Ileum (tissue), 1 donor: ENCODE results near the genes GGTLC3 and SLC25A1.

DNA sequence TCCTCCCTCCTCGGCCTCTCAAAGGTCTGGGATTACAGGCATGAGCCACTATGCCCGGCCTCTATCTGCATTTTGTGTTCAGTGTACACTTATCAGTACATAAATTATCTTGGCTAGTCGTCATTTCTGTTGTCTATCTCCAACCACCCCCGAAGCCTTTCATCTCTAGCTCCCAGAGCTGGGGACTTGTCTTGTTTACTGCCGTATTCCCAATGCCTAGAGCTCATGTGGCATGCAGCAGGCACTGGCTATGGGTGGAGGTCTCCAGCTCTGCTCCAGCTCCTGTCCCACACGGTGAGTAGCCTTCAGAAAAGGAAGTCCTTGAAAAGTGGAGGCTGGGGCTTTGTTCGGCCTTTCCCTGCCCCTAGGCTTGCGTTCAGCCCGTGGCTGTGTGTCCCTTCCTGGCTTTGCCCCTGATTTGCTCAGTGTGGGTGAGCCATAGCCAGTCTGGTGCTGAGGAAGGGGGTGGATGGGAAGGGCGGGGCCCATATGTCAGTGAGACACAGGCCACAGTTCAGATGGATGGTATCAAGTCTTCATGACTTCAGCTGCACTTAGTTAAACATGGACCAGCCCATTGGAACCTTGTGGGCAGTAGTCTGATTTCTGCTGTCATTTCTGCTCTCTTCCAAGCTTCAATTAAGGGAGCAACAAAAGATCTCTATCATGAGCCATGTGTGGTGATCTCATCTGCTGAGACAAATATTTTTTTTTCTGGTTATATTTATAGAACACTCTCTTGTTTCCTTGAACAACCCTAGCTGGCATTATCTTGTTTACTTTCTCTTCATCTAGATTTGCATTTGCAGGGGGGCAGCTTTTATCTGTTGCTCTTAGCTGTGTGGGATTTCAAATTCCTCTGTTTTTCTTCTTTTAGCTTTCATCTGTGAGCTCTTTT is 21.7 kb upstream of the PEX26 start:
- PRO-cap = bidirectional peak, plus-strand start at position 565 of the sequence, minus-strand start at position 415 of the sequence; bidirectional peak, plus-strand start at position 797 of the sequence, minus-strand start at position 641 of the sequence

DNA sequence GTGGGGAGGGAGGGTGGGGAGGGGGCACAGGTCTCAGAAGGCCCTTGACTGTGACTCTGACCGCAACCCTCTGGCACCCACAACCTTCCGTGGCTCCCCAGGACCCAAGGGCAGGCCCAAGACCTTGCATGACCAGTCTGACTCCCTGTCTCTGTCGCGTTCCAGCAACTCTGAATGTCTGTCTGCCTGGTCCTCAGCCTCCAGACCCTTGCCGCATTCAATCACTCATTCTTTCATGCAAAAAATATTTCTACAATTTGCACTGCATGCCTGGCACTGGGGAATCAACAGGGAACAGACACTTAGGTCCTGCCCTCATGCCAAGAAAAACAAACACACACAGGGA is at the start of gene GGTLC3:
Gene GGTLC3 (minus strand): TSS at position 222 of the 346 bp plus-strand sequence.
- PRO-cap = no peak

DNA sequence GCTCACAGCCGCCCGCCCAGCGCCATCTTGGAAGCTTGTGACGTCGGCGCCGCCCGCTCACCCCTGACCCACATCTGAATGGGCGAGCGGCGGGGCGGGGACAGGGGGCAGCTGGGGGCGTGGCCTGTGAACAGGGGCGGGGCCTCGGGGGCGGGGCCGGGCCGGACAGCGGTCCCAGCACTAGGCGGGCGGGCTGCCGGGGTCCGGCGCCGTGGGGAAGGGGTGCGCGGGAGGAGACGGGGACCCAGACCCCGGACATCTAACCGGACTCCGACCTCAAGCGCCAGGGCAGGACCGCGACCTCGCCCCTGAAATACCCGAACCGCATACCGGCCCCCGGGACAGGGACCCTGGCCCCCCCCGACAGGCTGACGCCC is 33.8 kb downstream of the RIMBP3 start:
- PRO-cap = no peak

DNA sequence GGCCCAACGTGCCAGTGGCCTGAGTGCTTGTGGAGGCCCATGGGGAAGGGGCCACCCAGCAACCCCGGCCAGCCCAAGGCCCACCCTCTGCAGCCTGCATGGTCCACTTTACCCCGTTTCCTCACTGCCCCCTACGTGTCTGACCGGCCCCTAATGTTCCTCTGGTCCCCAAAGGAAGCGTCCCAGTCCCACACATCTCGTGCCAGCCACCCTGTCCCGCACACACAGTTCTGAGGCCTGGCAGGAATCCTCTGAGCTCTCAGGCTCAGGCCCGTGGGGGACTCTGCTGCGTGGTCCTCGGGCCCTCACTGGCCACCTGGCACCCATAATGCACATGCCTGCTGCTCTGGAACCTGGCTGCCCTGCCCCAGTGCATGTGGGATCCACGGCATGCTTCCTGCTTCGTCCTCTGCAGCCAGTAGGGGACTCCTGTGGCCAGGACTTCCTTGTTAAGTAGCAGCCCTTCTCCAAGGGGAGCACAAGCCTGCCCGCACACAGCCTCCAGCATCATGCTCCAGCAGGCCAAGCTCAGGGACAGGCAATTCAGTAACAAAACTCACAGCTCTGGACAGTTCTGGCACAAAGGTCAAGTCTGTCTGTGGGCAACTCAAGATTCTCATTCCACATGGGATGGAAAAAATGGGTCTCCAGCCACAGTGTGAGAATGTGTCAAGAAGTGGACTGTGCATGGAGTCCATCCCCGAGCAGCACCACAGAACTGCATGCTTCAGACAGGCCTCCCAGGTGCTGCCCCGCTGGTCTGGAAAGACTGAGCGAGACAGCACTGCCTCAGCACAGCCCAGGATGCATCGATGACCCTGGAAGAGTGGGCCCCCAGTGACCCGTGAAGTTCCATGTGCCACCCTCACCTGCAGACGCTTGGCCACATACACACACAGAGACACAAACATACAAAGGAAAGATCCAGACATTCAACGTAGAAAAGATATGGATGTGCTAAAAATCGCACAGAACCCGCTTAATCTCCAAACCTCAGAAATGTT is 85.2 kb downstream of the DGCR2 start:
- PRO-cap = no peak

DNA sequence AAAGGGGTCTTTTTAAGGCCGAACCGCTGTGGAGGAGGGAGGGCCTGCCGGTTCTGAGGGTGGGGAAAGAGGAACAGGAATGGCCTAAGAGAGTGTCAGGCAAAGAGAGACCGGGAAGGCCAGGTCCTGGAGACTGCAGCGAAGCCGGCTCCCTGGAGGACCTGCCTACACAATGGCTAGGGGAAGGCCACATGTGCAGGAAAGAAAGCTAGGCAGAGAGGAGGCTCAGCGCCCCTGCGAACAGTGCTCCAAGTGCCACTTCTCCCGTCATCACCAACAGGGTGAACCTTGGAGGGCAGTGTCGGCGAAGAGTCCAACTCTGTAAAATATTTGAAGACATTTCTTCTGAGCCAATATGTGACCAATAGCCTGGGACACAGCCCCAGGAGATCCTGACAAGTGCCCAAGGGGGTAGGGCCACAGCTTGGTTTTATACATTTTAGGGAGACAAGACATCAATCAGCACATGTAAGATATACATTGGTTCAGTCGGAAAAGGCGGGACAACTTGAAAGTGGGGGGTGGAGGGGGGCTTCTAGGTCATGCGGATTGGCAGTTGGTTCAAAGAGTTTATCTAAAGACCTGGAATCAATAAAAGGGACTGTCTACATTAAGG is 792 bp upstream of the DGCR2 start:
- PRO-cap = no peak

DNA sequence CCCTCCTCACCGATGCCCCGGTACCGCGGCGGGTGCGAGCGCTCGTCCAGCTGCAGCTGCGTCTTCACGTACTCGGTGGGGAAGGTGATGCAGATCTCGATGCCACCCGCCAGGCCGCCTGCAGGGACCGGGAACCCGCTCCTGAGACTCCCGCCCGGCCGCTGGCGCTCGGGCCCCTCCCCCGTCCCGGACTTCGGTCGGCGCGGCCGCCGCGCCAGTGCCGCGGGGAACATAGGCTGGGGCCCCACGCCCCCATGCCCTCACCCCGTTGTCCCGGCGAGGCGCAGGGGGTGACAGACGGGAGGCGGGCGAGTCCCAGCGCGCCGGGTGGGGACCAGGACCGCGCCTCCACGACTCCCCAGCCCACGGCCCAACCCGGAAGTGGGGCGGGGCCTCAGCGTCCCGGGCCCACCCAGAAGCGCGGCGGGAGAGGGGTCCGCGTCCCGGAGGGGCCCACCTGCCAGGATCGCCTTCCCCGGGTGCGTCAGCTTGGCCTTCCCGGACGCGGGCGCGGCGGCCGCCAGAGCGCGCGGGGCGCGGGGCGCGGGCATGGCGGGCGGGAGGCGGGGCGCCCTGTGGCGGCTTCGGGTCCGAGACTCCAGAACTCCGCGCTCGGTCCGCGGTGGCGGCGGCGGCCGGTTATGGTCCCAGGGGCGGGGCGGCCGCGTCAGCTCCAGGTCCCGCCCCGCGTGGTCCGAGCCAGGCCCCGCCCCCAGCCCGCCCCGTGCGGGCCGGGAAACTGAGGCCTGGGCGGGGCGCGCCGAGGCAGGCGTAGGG is at the start of gene SLC25A1:
Gene SLC25A1 (minus strand): TSS at position 614 of the 777 bp plus-strand sequence.
- PRO-cap = bidirectional peak, plus-strand start at position 296 of the sequence, minus-strand start at position 163 of the sequence; bidirectional peak, plus-strand start at position 415 of the sequence, minus-strand start at position 361 of the sequence; bidirectional peak, plus-strand start outside the sequence, minus-strand start at position 614 of the sequence

GRCh38 chr22:19209602-19209904 is 31.0 kb upstream of the SLC25A1 start:
- PRO-cap = no peak

GRCh38 chr22:19477985-19478746 is 827 bp downstream of the UFD1 start:
- PRO-cap = no peak

DNA sequence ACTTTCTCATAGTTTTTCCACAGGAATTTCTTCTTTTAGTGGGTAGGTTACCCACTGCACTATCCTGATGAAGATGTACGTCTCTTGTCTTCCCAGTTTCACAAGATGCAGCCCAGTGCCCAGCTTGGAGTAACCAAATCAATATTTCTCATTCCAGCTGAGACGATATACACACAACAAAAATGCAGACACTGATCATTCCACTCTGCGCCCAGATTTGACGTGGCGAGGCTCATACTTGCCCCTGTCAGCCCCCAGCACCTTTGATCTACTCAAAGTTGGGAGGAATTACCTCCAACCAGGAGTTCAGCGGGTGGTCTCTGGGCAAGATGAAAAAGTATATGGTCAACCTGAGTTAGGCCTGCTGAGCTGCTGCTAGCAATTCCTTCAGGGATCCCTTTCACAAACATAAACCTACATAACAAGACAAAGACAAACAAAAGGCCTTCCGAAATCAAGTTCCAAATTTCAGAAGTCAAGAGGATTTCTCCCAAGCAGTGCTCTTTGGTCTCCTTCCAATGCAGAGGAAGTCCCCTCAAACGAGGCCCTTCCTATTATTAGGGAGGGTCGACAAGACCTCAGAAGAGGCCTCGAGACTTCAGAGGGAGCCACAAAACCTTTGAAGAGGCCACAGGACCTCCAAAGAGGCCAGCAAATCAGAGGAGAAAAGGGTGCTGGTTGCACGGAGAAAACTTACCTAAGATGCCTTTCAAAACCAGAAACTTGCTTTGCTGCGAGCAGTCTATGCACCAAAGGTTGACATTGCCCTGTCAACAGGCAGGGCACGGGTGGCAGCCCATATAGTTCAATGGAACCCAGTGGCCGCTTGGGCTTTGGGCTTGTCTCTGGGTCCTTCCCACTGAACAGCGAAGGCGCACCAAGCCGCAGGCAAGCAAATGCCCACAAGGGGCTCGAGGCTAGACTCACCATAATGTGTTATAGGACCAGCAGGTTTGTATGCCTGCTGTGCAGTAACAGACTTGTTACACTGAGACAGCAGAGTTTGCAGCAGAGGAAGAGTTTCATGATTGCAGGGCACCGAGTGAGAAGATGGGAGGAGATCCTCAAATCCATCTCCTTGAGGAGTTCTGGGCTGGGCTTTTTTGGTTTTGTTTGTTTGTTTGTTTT is 20.7 kb downstream of the CLDN5 start:
- PRO-cap = no peak

DNA sequence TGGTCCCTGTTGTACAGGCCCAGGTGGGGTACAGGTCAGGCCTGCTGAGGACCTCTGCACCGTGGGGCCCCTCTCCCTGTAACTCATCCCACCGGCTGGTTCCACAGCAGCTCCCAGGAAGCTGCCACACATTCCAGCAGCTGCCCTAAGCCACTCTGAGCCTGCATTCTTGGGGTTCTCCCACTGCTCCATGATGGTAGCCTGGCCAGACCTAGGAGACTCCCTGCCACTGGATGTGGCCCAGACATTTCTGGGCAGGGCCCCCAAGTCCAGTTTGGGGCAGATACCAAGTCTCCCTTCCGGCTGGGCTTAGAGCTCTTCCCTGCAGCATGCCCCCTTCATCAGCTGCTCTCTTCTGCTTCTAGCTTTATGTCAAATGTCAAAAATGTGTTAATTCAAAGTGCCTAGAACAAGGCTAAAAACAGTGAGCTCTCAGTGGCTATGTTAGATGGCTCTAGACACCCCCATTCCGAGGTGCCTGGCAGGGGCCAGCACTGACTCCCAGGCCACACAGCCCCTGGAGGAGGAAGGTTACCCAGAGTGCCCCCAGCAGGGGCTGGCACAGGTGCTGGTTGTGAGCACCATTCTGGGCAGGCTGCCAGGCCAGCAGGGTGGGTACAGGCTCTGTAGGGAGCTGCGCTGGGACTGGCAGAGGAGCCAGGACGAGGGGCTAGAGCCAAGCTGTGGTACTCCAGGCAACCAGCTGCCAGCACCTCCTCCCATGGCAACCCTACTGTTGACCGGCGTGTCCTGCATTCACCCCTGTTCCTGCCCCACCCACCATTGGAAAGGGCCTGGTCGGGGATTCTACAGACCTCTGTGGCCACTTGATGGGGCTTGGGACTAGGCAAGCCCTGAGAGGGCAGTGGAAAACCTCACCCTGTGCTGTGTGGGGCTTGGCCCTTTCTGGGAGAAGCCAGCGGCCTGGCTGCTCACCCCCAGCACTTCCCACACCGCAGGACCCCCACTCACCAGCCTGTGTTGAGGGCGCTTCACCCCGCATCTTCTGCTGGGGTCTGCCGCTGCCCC is 2.2 kb downstream of the CLDN5 start:
- PRO-cap = no peak

GRCh38 chr22:19525115-19525902 is 1.1 kb upstream of the CLDN5 start:
- PRO-cap = no peak

GRCh38 chr22:19566600-19567039 is 42.4 kb upstream of the CLDN5 start:
- PRO-cap = no peak

- PRO-cap = no peak
Measured at GRCh38 chr22:19614891-19615712, 90.9 kb upstream of the CLDN5 start.

- PRO-cap = no peak
Measured at GRCh38 chr22:19619317-19619851, 94.9 kb upstream of the SEPTIN5 start.

GRCh38 chr22:19909533-19910823 is 31.6 kb upstream of the COMT start:
- PRO-cap = no peak

DNA sequence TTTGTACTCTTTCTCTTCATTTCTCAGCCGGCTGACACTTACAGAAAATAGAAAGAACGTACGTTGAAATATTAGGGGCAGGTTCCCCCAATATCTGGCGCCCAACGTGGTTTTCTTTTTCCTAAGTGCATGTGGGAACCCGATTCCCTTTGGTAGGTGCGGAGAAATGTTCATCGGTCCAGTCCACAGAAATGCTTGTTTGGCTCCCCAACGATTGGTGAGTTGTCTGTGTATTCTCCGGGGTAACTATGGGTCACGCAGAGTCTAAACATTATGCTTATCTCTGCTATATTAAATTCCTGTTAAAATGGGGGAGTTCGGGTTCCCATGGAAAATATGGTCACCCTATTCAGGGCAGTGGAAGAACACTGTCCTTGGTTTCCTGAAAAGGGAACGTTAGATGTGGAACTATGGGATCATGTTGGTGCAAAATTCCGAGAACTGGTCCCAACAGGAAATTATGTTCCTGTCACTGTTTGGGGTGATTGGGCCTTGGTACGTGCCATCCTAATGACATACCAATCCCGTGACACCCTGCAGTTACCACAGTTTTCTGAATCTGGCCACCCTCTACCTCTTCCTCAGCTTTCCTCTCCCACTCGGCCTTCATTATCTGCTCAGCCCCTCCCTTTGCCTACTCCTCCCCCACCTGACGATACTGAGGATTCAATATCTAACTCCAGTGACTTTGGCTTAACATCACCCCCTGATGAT is 5.7 kb upstream of the COMT start:
- PRO-cap = no peak

GRCh38 chr22:19962120-19962971 is 20.7 kb upstream of the TXNRD2 start:
- PRO-cap = unidirectional peak, plus-strand start at chr22:19962556

DNA sequence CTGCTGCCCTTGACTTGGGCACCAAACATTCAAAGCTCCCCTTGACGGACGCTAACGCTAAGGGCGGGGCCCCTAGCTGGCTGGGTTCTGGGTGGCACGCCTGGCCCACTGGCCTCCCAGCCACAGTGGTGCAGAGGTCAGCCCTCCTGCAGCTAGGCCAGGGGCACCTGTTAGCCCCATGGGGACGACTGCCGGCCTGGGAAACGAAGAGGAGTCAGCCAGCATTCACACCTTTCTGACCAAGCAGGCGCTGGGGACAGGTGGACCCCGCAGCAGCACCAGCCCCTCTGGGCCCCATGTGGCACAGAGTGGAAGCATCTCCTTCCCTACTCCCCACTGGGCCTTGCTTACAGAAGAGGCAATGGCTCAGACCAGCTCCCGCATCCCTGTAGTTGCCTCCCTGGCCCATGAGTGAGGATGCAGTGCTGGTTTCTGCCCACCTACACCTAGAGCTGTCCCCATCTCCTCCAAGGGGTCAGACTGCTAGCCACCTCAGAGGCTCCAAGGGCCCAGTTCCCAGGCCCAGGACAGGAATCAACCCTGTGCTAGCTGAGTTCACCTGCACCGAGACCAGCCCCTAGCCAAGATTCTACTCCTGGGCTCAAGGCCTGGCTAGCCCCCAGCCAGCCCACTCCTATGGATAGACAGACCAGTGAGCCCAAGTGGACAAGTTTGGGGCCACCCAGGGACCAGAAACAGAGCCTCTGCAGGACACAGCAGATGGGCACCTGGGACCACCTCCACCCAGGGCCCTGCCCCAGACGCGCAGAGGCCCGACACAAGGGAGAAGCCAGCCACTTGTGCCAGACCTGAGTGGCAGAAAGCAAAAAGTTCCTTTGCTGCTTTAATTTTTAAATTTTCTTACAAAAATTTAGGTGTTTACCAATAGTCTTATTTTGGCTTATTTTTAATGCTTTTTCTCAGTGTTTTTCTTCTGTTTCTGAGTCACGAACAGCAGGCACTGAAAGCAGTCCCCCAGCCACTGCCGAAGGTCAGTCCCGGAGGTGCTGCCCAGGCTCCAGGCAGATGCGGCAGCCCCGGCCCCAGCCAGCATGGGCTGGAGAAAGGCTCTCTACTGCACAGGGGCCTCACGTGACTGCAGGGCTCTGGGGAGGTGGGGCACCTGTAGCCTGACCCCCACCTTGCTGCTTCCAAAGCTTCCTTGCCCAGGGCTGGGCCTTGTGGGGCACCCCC is 27.8 kb upstream of the TXNRD2 start:
- PRO-cap = no peak

DNA sequence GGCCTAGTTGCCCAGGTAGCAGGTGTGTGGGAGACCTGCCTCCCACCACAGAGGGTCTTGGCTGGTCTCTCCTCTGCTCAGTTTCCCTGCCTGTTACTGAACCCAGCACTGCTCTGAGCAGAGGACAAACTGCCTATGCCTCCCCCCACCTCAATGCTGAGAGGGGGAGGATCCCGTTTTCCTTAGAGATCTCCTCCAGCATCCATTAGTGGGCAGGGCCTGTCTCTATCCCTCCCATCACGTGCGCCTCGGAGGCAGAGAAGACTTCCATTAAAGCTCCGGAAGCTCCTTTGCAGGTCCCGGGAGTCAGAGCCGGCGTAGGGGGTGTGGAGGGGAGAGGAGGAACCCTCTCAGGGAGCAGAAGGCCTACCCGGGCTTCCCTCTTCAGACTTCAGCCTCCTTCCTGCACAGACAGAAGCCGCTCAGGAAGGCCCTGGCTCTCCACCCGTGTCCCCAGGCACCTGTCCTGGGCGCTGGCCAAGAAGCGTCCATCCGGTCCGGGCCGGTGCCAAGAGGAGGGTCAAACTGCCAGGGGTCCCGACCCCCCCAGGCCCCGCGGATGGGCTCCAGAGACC is 30.3 kb downstream of the ARVCF start:
- PRO-cap = no peak

DNA sequence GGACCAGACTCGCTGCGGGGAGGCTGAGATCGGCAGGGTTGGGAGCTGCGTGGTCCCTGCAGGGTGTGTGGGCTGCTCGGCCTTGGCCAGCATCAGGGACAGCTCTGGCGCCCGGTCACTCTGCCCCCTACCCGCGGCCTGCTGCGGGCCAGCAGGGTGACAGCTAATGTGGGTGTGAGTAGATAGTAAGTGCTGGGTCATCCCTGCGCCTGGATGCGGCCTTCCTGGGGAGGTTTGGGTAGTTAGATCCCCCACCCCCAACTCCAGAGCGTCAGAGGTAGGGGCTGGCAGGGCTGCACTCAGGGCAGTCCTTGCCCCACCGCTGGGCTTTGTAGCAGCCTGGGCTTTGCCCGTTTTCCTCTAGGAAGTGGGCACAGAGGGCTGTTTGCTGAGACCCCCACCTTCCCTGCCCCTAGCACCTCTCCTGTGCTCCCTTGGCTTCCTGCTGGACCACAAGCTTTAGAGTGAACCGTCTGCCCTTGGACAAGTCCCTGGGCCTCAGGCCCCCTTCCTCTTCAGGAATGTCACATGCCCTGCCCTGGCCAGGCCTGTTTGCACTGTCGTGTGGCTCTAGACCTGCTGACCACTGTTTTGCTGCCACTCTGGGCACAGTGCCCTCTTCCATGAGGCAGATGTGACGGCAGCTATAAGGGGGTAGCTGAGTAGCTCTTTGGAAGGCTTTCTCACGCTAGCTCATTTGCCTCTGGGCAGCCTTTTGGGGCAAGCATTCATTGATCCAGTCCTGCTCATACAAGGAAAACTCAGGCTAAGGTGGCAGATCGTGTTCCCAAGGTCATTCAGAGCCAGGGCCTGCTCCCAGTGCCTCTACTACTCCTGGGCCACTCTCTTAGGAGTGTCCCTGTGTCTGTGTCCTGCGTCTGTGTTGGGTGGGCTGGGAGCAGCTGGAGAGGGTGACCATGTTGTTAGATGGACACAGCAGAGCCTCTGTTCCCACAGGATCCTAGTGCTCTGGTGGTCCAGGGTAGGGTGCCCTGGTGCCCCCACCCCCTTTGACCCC is 831 bp downstream of the TANGO2 start:
- PRO-cap = unidirectional peak, minus-strand start at position 523 of the sequence